Islet of Langerhans (tissue), 1 donor: ENCODE data around the genes ATG4D, CDKN2D and SMARCA4.

DNA sequence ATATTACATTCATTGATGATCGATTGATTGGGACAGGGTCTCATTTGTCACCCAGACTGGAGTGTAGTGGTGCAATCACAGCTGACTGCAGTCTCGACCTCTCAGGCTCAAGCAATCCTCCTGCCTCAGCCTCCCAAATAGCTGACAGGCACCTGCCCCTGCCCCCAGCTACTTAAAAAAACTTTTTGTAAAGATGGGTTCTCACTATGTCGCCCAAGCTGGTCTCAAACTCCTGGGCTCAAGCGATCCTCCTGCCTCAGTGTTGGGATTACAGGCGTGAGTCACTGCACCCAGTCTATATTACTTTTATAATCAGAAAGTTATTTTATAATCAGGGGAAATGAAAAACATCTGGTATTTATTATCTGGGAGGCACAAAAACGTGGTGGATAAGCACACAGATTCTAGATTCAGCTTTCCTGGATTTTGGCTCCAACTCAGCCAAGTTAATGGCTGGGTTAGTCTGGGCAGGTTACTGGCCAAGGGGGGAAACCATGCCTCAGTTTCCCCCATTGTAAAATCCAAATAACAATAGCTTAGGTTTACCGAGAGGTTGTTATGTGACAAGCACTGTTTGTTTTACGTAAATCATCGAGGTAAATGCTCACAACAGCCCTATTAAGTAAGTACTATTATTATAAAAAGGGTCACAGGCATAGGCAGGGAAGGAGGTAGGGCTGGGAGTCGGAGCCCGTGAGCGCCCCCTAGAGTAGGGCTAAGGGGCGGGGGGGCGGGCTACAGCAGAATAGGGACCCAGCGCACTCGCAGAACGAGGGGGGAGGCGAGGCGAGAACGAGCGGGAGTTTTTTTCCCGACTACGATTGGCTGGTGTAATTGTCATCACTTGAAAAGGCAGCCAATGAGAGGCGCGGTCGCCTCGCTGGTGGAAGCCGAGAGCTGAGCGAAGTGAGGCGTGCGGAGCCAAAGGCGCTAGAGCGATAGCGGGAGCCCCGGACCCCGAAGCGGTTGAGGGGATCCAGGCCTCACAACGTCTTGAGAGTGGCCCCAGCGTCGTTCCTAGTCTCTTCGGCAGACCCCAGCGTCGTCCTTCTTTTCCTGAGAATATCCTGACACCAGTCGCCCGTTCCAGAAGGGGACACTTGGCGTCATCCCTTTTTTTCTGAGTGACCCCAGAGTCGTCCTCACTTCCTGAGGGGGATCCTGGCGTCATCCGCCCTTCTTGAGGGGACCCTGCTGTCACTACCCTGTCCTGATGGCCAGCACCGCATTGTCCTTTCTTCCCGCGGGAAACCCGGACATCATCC, 24.4 kb downstream of the KEAP1 start:
- RRBS: no CpG with 5 or more reads among the region's 53 CpGs

DNA sequence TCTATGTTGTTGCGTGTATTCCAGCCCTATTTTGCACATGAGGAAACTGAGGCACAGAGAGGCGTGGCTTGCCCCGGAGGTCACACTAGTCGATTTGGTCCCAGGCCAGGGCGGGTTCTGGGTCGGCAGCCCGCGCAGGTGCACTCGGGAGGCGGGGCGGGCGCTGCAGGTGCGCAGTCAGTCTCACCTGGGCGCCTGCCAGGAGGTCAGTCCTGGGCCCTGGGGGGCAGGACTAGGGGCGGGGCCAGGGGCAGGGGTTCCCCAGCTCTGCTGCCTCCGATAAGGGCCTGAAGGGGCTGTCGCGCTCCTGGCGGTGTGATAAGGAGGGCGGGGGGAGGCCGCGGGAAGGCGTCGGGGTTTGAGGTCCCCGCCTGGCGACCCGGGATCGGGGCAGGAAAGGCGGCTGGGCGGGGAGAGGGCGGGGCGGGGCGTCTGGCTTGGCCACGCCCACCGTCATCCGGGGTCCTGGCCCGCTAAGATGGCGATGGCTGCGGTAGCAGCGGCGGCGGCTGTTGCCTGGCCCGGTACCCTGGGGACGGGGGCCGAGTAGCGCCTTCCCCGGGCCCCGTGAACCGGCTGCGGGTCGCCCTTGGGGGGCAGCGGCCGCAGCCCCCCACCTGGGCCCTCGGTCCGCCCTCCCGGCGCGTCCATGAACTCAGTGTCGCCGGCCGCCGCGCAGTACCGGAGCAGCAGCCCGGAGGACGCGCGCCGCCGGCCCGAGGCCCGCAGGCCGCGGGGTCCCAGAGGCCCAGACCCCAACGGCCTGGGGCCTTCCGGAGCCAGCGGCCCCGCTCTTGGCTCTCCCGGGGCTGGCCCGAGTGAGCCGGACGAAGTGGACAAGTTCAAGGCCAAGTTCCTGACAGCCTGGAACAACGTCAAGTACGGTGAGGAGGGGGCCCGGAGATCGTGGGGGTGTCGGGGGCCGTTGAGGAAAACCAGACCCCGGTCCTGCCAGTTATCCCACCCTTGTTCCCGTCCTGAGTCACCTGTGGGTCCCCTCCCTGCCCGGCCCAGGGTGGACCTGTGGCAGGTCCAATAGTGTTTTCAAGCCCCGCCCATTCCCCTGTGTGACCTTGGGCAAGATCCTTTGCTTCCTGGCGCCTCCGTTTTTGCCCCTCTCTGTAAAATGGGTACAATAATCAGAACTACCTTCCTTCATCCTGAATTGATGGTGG, at the start of gene ATG4D:
ATG4D (plus strand) TSS at position 463 of the 1,175 bp plus-strand sequence.
- RRBS: 3% methylated on average over 45 of the region's 94 CpGs

DNA sequence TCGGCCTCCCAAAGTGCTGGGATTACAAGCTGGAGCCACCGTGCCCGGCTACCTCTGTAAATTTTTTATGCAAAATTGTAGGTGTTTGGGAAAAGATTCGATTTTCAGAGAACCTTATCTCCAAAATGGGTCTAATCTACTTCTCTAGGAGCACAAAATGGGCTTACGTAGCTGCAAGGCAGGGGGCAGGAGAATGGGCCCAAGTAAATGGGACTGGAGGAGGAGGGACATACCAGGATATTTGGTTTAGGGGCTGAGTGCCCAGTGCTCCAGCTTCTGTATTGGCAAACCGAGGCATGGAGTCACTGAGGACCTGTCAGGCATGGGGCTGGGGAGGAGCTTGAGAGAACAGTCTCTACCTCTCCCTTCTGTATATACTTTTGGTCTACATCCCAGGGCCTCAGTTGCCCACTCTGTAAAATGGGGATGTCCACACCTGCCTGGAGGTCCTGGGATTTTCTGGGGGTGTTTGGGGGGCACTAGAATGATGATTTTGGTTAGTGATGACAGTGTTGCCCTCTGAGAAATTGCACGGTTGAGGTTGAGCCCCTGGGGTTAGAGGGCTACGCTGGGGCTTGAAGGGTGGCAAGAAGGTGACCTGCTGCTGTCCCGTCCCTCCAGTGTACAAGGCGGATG, 4.7 kb downstream of the ATG4D start:
- RRBS: no CpG with 5 or more reads among the region's 10 CpGs

GRCh38 chr19:10568404-10569095, at the start of gene CDKN2D:
Gene CDKN2D, minus strand, starts transcription at chr19:10568979.
- RRBS: 4% methylated on average over 40 of the region's 79 CpGs

DNA sequence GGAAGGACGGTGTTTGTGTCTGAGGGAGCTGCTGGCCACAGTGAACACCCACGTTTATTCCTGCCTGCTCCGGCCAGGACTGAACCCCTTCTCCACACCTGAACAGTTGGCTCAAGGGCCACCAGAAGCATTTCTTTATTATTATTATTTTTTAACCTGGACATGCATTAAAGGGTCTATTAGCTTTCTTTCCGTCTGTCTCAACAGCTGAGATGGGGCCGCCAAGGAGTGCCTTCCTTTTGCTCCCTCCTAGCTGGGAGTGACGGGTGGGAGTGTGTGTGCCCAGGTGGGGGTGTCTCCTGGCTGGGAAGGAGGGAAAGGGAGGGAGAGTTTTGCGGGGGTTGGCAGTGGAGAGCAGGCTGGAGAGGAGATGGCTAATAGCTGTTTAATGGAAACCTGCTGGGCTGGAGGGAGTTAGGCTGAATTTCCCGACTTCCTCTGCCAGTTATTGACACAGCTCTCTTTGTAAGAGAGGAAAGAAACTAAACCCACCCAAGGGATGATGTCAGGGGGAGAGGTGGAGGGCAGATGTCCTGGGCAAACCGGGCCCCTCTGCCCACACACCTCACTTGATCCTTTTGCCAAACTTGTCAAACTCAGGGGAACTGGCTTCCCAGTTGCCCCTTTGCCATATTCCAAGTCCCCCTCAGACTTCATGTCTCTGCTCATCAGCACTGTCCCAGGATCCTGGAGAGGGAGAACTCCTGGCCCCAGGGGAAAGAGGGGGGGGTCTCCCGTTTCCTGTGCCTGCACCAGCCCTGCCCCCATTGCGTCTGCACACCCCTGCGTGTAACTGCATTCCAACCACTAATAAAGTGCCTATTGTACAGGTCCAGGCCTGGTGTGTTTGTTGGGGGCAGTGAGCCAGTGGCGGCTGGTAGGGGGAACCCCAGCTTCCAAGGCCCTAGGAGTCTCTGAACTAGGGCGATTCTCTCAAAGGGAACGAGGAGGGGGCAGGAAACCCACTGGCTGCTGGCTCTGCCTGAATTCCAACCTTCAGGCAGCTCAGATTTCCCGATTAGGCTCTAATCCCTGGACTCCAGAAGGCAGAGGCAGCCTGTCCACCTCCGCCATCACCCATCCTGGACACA, 10.1 kb upstream of the ILF3 start:
- RRBS: no CpG with 5 or more reads among the region's 17 CpGs

DNA sequence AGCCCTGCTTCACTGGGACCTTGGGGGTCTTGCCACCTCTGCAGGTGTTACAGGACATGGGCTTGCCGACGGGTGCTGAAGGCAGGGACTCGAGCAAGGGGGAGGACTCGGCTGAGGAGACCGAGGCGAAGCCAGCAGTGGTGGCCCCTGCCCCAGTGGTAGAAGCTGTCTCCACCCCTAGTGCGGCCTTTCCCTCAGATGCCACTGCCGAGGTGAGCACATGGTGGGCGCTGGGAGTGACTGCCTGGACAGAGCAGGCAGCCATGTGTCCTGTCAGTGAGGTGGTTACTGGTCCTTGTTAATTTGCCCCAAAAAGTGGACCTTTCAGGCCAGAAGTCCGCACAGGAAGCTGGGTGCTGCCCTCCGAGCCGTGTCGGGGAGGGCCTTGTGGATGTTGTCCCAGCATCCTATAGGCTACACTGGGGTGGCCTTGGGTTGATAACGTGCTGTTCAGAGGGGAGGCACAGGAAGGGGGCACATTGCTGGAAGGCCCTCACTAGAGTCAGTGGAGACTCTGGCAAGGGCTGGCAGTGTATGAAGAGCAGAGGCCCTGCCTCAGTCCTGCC, 18.7 kb upstream of the QTRT1 start:
- RRBS: no CpG with 5 or more reads among the region's 14 CpGs

GRCh38 chr19:10685557-10686290, 15.5 kb upstream of the QTRT1 start:
- RRBS: no CpG with 5 or more reads among the region's 18 CpGs

GRCh38 chr19:10745072-10745544, 27.2 kb downstream of the DNM2 start:
- RRBS: no CpG with 5 or more reads among the region's 12 CpGs

DNA sequence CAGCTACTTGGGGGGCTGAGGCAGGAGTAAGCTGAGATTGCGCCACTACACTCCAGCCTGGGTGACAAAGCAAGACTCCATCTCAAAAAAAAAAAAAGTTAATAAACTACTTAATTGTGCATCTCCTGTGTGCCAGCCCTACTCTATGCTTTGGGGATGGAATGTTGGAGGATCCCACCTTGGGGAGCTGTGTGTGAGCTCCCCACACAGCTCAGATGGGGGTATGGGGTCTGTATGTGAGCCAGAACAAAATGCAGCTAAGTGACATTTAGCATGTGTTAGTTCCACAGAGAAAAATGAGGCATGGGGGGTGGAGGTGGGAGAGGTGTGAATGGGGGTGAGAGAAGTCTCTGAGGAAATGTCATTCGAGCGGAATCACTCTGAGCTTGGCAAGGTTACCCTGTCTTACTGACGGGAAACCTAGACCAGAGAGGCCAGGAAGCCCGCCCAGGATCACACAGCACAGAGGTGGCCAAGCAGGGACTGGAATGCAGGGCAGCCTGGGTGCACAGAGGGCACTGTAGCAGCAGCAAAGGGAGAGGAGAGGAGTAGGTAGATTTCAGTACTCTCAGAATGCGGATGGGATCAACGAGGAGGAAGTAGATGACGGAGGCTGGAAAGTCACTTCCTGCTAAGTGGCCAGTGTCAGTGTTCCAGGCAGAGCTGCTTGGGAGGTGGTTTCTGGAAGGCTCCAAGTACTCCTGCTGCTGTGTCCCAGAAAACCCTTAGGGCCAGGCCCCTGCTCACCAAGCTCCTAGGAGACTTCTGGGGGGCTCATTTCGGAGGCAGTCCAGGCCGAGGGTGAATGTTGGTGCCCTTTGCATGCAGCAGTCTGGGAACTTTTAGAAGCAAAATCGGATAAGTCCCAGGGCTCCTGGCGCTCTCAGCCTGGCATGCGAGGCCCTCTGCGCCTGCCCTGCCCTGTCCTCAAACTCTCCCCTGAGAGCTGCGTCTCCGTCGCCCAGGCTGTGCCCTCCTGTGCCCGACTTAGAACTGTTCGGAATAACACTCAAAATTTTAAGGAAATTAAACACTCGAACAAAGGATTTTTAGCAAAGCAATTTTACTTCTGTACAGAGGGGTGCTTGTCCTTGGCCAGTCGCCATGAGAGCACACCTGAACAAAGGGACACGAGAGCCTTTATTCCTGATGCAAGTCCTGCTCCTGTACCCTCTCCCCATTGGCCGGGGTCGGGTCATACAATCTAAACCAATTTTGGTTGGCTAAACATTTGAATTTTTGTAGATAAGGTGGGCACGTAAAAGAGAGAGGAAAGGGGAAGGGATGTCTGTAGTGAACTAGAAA, 33.4 kb downstream of the DNM2 start:
- RRBS: no CpG with 5 or more reads among the region's 25 CpGs

DNA sequence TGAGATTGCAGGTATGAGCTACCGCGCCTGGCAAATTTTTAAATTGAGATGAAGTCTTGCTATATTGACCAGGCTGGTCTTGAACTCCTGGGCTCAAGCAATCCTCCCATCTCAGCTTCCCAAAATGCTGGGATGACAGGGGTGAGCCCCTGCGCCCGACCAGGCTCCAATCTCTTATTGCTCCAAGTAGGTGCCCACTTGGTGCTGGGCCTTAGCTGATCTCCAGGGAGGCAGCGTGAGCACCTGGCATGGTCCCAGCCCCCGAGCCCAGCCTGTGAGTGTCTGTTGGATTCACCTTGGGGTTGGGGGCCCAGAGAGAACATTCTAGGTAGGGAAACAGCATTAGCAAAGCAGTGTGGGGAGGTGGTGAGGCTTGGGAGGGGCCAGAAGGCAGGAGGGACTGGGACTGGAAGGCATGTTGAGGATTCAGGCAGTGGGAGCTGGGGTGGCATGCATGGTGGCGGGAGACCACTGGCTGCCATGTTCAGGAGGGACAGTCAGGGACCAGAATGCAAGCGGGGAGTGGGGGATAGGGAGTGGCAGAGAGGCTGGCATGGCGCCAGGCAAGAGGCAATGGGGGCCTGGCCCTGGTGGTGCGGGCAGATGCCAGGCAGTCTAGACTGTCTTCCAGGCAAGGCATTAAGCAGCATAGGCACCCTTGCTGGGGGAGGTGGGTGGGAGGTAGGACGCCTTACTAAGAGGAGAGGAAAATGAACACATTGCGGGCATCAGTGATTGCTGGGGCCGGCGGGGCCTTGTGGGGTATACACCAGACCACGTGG, 45.7 kb downstream of the DNM2 start:
- RRBS: no CpG with 5 or more reads among the region's 15 CpGs

- RRBS: 5% methylated on average over 8 of the region's 31 CpGs
These were observed 1.0 kb downstream of the CARM1 start for GRCh38 chr19:10872266-10872862.

DNA sequence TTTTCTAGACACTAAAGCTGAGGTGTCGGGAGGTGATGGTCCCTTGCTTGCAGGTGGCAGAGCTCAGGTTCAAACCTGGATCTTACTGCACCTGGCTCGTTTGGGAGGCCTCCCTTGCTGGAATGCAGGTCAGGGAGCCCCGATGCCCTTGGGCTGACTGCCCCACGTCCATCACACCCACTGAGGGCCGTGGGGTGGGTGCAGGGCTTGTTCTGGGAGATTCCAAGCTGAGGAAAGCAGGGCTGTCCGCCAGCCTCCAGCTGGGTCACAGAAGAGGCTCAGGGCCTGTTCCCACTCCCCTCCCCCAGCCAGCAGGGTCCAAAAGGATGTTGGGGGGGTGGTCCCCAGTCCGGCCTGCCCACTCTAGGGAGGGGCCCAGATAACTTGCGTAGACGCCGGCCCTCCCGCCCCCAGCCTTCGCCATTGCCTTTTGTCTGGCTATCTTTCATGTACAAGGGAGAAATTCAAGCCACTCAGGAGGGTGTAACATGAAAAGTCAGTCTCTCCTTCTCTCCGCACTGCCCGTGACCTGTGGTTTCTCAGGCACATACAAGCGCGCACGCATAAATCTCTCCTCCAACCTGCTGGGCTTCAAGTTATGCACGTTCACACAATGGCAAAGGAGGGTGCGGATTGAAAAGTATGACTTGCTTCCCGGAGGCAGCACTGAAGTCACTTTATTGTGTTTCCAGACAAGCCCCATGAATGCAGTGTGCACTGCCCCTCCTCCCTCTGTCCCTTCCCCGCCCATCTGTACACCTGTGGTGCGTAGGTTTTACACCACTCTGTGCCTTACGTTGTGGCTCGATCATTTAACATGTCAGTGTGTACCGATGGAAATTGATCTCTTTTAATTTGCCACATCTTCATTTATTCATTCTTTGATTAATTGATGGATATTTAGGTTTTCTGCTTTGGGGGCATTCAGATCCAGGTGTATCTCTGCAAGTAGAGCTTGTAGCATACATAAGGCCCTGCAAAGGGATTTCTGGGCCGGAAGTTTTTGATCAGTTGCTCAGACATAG, 20.2 kb downstream of the CARM1 start:
- RRBS: 57% methylated on average over 1 of the region's 26 CpGs

- RRBS: no CpG with 5 or more reads among the region's 5 CpGs
These were observed 25.0 kb downstream of the CARM1 start for GRCh38 chr19:10896394-10896756.

GRCh38 chr19:10936550-10937217, 8.1 kb downstream of the TIMM29 start:
- RRBS: no CpG with 5 or more reads among the region's 19 CpGs

- RRBS: 2% methylated on average over 67 of the region's 150 CpGs
These were observed at the start of gene SMARCA4 for GRCh38 chr19:10960777-10961937. Gene SMARCA4, plus strand, starts transcription at chr19:10961030.

DNA sequence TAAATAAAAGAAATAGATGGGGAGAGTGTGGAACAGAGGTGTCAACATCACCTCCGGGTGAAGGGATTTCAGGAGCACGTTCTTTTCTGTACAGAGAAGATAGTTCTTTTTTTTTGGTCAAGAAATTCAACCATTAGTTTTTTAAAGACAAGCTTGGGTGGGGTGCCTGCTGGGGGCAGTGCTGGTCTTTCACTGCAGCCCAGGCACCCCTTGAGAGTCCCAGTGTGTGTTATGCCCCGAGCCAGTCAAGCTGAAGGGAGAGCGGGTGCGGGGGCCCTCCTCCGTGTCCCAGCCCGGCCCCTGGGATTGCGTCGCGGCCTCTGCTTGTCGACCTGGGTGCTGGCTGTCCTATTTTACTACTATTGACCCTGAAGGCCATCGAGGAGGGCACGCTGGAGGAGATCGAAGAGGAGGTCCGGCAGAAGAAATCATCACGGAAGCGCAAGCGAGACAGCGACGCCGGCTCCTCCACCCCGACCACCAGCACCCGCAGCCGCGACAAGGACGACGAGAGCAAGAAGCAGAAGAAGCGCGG, 48.3 kb upstream of the LDLR start:
- RRBS: no CpG with 5 or more reads among the region's 29 CpGs

DNA sequence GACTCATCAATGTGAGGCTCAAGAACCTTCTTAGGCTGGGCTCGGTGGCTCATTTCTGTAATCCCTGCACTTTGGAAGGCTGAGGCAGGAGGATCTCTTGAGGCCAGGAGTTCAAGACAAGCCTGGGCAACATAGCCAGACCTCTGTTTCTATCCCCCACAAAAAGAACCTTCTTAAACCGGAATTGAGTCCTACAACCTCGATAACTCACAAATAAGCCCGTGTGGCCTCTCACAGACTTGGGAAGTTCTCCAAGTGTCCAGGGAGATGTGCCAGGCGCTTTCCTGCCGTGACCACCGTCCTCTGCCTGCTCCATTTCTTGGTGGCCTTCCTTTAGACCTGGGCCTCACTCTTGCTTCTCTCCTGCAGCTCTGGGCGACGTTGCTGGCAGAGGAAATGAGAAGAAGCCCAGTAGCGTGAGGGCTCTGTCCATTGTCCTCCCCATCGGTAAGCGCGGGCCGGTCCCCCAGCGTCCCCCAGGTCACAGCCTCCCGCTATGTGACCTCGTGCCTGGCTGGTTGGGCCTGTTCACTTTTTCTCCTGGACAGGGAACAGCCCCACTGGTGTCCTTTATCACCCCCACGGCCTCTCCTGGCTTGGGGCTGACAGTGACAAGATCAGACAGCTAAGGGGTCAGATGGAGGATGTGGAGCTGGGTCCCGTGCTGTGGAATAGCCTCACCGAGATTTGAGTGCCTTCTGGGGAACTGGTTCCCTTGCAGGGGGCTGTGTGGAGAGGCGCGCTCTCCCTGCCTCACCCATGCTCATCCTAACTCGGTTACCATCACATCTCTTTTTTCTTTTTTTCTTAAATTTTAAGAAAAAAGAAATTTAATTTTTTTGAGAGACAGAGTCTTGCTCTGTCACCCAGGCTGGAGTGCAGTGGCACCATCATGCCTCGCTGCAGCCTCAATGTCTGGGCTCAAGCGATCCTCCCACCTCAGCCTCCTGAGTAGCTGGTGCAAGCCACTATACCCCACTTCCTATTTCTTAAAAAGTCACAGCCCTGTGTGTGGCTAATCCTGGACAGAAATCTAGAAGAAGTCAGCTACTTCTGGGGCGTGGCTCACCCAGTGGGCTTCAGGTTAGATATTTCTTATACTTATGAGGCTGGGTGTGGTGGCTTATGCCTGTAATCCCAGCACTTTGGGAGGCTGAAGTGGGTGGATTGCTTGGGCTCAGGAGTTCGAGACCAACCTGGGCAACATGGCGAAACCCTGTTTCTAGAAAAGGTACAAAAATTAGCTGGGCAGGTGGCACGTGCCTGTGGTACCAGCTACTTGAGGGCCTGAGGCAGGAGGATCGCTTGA, 27.5 kb downstream of the SPC24 start:
- RRBS: no CpG with 5 or more reads among the region's 30 CpGs

DNA sequence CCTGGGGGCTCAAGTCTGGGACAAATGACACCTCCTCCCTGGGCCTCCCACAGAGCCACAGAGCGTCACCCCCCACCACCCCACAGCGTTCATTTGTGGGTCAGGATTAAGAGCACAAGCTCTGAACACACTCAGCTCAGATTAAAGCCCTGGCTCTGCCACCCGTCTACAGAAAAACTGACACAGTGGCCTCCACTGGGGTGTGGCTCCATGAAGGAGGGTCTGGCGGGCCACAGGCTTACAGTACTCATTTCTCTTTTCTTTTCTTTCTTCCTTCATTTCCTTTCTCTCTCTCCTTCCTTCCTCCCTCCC, 16.3 kb downstream of the SPC24 start:
- RRBS: no CpG with 5 or more reads among the region's 4 CpGs

DNA sequence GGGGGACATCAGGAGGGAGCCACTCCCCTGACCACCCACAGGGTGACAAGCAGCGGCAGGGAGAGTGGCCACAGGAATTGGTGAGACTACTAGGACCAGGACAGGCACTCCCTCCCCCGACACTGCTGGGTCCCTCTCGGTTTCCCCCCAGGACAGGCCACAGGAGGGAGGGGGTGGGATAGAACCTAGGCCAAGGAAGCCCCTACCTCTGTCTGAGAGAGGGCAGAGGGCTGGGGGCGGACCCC, 9.0 kb downstream of the DOCK6 start:
- RRBS: no CpG with 5 or more reads among the region's 4 CpGs

- RRBS: no CpG with 5 or more reads among the region's 14 CpGs
These were observed 922 bp upstream of the SWSAP1 start for GRCh38 chr19:11373360-11374128.